ENCODE results near the genes MST1R, MON1A and MAPKAPK3.

GRCh38 chr3:49352244-49352884 lies 5.8 kb downstream of the GPX1 start:
- RRBS: no CpG with 5 or more reads among the region's 4 CpGs

DNA sequence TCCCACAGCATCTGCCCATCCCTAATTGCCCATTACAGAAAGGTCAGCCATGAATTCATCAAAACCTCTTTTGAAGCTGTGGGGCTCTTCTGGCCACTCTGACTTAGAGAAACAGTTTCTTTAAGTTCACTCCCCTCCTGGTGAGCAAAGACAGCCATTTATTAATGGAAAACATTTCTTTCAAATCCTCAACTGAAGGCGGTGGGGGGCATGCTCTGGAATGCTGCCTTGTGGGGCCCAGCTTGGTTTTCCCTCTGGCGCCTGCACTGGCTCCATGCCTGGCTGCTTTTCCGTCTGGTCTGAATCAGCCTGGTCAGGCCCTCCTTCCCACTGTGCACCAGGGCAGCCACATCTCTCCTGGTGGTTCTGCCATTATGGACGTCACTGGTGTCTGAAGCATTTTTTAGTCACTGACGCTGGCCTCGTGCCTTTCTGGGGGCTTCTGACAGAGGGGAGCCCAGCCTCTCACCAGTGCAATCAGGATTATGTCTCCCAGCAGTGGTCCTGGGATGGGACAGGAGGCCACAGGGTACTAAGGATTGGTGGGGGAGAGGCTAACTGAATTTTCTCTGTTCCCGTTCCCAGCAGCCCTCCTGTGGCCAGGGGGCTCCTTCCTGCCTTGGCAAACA lies 57.7 kb upstream of the APEH start:
- RRBS: no CpG with 5 or more reads among the region's 7 CpGs

DNA sequence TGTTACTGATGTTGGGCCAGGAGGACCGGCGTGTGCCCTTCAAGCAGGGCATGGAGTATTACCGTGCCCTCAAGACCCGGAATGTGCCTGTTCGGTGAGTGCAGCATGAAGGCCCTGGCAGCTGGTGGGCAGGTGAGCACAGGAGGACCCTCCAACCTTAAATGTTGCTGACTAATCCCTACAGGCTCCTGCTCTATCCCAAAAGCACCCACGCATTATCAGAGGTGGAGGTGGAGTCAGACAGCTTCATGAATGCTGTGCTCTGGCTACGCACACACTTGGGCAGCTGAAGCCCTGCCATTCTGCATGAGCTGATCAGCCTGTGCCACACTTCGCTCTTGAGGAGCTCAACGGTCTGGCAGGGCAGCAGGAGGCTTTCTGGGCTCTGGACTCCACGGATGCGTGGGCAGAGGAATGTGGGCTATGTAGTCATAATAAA lies 6.2 kb downstream of the MST1 start:
- RRBS: no CpG with 5 or more reads among the region's 11 CpGs

- RRBS: no CpG with 5 or more reads among the region's 4 CpGs
Observed at GRCh38 chr3:49791445-49791925, 5.1 kb upstream of the IP6K1 start.

GRCh38 chr3:49812242-49813036 lies 1.3 kb downstream of the UBA7 start:
- RRBS: no CpG with 5 or more reads among the region's 6 CpGs

GRCh38 chr3:49902576-49902958 lies 1.1 kb downstream of the MST1R start:
- RRBS: no CpG with 5 or more reads among the region's 24 CpGs

DNA sequence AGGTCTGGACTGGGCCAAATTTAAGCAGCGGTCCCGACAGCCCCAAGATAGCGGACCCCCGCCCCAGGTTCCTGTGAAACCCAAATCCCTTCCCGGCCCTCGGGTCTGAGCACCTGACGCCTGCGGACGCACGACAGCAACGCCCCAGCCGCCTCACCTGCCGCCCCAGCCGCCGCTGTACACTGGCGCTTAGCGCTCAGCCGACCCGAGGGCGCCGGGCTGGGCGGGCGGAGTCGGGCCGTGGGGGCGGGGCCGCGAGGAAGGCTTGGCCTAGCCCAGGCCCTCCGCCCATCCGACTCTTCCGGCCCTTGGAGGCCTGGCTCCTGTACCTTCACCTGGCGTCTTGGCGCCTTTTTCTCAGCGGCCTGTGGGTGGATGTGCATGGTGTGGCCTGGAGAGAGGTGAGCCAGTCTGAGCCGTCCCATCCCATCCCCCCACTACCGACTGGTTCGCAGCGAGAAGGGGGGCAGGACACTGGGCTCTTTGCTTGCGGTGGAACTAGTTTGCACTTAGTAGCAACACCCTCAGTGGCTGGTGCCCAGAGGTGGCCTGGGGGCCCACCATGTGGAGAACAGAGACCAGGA lies at the start of gene MST1R:
MST1R (minus strand) TSS at position 184 of the 584 bp plus-strand sequence.
- RRBS: no CpG with 5 or more reads among the region's 39 CpGs

GRCh38 chr3:49929210-49930413 lies at the start of gene MON1A:
Gene MON1A, minus strand, starts transcription at chr3:49929811.
- RRBS: 8% methylated on average over 26 of the region's 68 CpGs

DNA sequence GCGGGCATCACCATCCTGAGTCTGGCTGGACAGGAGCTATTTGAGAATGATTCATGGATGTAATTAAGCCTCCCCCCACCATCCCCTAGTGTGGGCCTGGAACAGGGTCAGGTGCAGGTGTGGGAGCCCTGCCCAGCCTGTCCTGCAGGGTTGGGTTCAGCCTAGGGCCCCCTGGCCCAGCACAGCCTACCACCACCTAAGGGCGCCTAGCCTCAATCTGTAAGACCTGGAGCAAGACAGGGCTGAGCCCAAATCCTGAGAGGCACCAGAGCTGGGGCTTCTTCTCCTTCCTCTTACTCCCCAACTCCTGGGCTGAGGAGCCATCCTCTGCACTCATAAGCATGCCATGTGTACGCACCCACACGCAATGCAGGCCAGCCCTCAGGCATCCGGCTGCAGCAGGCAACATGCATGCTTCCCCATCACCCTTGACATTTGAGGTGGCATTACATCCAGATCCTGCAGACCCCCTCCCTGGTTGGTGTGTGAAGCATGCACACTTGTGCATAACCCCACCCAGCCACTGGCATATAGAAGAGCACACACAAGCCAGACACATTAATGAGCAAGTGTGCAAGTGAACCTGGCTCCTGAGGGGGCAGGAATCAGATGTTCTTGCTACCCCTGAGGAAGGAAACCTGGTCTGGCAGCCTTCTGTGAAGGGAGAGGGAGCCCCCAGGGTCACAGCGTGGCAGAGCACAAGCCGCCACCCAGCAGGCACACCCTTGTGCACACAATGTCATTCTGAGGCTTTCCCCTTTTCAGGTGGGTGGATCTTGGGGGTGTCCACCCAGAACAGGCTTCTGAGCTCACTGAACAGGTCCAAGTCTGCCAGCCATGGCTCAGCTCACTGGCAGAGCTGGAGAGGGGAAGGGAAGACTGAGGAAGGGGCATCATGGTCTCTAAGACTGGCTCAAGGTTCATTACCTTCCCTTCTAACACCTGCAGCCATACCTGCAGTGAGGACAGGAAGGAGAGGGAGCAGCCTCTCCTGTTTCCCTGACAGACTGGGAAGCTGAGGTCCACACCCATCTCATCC lies 31.9 kb upstream of the SEMA3F start:
- RRBS: no CpG with 5 or more reads among the region's 7 CpGs

GRCh38 chr3:50125840-50126812 lies 29.0 kb upstream of the SEMA3F start:
- RRBS: no CpG with 5 or more reads among the region's 13 CpGs

- RRBS: no CpG with 5 or more reads among the region's 13 CpGs
Observed at GRCh38 chr3:50161383-50161894, 6.3 kb downstream of the SEMA3F start.

DNA sequence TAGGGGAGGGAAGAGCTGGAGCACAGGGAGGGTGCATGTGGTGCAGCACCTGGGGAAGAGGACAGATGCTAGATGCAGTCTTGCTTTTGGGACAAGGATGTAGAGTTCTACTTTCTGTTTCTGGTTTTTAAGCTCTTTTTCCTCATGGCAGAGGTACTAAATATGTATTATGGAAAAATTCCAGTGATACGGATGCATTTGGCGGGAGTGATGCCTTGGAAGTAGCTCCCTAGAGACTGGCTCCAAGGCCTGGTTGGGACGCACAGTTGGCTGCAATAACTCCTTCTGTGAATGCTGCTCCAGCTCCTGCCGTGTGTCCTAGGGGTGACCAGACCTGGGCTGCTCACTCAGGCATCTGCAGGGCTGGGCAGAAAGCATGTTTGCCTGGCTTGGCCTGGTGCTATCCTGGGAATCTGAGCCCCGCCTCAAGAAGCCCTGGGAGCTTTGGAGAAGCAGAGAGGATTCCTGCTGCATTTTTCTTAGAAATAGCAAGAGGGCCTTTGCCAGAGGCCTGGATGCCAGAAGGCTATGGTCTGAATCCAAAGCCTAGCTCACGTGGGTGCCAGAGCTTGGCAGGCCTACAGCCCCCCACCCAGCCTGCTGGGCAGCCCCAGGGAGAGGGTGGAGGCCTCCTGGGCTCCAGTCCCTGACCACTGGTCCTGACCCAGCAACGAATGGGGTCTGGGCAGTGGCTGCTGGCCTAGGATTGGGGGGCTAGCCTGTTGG lies 10.2 kb downstream of the SEMA3F start:
- RRBS: no CpG with 5 or more reads among the region's 7 CpGs

GRCh38 chr3:50168209-50168882 lies 13.2 kb downstream of the SEMA3F start:
- RRBS: 88% methylated on average over 1 of the region's 11 CpGs

DNA sequence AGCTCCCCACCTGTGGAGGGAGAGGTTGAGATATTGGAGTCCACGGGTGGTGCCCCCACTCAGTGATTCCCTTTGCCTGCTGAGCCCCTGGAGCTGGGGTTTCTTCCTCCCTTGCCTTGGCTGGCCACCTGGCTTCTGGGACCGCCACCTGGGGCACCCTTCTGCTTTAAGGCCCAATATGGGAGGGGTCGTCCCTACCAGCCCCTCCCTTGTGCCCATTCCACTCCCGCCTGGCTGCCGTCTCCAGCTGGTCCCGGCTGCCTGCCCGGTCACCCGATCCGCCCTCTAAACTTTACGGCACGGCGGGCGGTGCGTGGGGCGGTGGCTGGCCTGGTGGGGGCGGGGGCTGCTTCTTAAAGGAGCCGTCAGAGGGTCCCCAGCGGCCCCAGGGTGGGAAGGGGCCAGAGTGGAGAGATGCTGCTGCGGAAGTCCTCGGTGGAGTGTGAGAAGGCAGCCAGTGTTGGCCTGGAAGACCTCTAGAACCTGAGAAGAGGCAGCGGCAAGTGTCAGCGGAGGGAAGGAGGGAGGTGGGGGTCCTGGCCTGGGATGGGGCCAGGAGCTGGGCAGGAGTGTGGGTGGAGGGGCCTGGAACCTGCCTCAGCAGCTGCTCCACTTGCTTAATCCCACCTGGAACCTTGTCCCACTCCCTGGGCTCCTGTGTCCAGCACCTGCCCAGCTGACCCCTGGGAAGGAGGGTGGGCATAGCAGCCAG lies 1.5 kb upstream of the SEMA3B start:
- RRBS: no CpG with 5 or more reads among the region's 22 CpGs

- RRBS: no CpG with 5 or more reads among the region's 24 CpGs
Observed at GRCh38 chr3:50299484-50300294, 484 bp upstream of the HYAL3 start.

DNA sequence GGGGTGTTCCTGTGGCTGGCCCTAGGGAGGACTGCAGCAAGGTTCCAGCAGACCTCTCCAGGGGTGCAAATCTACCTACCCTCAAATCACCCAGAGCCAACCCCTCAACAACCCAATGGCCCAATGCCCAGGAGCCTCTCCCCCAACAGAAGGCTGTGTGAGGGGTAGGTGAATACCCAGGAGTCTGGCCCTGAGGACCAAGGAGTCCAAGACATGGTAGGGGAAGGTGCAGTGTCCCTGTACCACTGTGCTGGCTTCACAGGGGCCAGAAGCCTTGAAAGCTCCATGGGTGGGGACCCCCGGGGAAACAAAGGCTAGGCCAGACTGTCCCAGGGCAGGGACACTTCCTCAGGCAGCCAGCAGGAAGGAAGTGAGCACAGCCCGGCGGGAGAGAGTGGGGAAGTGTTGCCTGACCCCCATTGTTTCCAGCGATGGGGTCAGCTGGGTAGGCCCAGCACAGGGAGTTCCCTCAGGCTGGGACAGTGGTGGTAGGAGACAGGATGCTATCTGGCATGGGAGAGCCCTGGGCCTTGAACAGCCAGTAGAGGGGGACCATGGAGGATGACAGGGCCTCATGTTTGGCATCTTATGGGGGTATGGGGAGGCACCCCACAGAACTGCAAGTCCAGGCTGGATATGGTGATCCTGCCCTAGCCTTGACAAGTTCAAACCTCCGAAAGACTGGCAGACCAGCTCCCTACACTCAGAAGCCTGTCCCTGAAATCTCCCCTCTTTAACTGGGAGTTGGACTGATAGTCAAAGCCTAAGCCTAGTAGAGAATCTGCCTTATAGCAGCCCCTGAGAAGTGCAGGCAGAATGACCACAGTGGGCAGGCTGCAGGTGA lies 1.1 kb upstream of the HYAL2 start:
- RRBS: 82% methylated on average over 2 of the region's 5 CpGs

DNA sequence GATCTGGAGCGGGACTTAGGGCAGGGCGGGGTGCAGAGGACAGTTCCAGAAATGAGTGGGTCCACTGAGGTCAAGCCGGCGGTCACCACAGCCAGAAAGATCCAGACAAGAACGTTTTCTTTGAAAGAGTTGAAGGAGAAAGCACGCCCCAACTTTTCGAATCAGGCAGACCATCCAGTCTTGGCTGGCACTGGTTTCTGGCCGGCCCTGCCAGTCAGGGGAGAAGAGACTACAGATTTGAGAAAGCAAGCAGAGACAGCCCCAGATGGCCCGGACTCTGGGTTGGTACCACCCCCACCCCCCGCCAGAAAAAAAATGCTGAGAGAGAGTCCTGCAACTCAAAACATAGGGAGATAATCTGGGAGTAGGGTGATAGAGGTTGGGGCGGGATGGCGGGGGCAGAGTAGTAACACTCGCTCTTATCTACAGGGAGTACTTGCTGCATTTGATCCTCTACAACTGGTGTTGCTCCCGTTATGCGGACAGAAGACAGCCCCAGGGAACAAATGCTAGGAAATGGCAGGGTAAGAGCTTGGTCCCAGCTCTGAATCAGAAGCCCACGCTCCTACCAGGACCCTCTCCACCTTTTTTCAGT lies 942 bp upstream of the CISH start:
- RRBS: no CpG with 5 or more reads among the region's 16 CpGs

GRCh38 chr3:50616016-50616355 lies 965 bp upstream of the MAPKAPK3 start:
- RRBS: no CpG with 5 or more reads among the region's 9 CpGs

DNA sequence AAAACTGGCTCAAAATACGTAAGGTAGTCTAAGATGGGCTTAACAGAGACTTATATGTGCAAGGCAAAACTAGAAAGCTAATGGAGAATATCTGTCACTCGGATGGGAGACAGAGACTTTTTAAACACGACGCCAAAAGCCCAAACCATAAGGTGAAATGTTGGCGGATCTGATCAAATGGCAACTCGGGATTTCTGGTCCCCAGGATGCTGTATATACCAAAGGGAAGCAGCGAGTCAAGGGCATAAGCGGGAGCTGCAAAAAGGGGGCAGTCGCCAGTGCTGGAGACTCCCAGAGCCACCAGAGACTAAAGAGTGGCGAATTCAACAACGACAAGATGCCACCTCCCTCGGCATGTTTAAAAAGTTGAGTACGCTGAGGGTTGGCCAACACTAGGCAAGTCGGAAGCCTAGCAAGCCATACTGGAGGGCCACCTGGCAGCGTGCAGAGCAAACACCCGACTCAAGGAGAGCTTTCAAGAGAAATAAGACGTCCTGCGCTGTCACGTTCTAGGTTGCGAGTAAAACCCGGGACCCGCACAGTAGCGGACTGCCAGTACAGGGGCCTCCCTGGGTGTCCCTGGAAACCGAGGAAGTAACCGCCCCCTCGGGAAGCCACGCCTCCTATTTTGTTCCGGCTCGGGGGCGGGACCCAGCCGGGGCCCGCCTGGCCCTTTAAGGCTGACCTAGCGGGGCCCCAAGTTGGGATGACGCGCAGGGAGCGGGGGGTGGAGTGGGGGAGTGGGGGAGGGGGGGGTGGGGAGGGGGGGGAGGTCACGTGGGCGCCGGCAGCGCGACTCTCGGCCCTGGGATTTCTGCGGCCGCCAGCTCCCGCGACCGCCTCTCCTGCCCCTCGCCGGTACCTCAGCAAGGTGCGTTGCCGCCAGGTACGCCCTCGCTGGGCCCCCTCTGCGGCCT lies at the start of gene MAPKAPK3:
MAPKAPK3 (plus strand) TSS at position 796 of the 917 bp plus-strand sequence.
- RRBS: 2% methylated on average over 18 of the region's 54 CpGs

Data from Jurkat, Clone E6-1 (cell line).